Measurements from ENCODE around the genes PRKRIP1, ARMC10 and ORC5.

DNA sequence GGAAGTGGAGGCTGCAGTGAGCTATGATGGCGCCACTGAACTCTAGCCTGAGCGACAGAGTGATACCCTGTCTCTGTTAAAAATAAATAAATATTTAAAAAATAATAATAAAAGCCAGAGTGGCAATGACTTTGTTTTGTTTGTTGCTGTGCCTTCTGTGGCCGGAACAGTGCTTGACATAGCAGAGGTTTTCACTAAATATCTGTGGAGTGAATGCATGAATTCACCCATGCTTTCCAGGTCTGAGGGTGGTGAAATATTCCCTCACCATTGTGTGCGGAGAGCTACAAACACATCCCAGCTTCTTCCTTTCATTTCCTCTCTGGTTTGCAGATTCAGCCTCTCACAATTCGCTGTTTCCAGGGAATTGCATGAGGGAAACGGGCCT lies 48.1 kb upstream of the CUX1 start:
- RRBS = no CpG with 5 or more reads among the region's 6 CpGs

DNA sequence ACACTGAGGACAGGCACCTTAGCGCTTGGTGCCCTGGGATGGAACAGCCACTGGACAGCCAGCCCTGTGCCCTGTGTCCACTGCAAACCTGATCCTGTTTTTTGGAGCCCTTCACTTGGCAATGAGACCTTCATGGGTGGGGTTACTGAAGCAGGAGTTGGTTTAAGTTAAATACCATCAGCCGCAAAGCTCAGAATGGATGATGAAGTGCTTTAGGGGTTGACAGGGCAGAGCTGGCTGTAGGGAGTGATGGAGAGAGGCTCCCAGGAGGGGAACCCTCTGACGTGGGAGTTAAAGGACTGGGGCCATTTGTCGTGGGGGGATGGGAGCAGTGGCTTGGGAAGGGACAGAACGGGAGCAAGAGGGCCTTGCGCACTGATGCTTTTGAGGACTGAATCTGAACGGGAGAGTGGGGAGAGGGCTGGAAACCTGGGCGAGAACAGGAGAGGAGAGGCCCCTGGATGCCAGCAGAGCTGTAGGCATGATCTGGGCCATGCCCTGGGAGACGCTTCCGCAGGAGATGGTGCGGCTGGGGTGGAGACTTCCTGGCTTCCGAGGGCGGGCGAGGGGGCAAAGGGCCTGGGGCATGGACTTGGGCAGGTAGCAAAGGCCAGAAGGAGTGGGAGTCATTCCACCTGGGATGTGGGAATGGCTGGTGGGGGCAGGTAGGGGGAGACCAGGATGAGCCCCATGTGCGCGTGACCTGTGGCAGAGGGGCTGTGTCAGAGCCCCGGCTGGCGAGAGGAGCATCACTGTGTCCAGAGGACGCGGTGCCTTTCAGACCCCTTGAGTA lies 51.3 kb downstream of the CUX1 start:
- RRBS = no CpG with 5 or more reads among the region's 20 CpGs

GRCh38 chr7:101869998-101871060 lies 52.9 kb downstream of the CUX1 start:
- RRBS = 30% methylated on average over 3 of the region's 17 CpGs

DNA sequence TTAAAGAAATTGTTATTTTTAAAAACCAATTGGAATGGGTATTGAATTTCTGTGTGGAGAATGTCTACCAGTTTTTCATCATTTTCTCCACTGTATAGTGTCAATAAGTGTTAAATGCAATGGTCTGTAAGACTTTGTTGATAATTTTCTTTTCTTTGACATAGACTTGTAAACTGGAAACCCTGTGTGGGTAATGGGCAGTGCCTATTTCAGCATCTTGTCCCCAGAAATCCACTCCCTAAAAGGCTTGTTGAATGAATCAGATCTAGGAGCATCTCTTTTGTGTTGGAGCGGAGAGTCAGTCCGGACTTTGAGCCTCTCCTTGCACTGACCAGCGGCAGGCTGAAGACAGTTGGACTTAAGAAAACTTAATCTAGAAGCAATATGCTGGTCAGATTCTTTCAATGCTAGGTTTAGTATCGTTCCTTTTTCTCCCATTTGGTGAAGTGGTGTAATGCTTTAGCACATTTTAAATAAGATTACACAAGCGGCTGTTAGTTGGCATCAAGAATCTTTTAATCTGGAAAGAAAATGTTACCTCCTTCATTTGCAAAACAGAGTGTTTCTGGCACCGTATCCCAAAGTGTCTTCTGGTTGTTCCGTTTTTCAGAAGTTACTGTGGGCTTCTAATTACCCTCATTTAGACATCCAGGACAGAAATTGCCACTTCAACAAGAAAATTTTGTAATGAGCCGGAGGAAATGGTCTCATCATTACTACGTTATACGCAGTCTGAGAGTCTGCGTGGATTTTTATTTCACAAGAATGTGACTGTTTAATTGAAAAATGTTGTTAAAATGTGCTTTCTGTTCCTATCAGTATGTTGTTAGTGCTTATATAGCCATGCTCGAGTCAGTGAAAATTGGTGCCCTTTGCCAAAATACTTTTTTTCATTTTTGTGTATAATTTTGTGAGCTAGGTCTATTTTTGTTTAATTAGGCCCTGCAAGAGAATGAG lies 74.7 kb downstream of the CUX1 start:
- RRBS = no CpG with 5 or more reads among the region's 12 CpGs

- RRBS = no CpG with 5 or more reads among the region's 25 CpGs
Measured at GRCh38 chr7:101944143-101945324, 127.1 kb downstream of the CUX1 start.

- RRBS = no CpG with 5 or more reads among the region's 10 CpGs
Measured at GRCh38 chr7:102101802-102102113, 184.9 kb upstream of the SH2B2 start.

GRCh38 chr7:102125107-102125863 lies 161.4 kb upstream of the SH2B2 start:
- RRBS = no CpG with 5 or more reads among the region's 22 CpGs

- RRBS = 4% methylated on average over 31 of the region's 73 CpGs
Measured at GRCh38 chr7:102321228-102321861, 34.7 kb downstream of the SH2B2 start.

DNA sequence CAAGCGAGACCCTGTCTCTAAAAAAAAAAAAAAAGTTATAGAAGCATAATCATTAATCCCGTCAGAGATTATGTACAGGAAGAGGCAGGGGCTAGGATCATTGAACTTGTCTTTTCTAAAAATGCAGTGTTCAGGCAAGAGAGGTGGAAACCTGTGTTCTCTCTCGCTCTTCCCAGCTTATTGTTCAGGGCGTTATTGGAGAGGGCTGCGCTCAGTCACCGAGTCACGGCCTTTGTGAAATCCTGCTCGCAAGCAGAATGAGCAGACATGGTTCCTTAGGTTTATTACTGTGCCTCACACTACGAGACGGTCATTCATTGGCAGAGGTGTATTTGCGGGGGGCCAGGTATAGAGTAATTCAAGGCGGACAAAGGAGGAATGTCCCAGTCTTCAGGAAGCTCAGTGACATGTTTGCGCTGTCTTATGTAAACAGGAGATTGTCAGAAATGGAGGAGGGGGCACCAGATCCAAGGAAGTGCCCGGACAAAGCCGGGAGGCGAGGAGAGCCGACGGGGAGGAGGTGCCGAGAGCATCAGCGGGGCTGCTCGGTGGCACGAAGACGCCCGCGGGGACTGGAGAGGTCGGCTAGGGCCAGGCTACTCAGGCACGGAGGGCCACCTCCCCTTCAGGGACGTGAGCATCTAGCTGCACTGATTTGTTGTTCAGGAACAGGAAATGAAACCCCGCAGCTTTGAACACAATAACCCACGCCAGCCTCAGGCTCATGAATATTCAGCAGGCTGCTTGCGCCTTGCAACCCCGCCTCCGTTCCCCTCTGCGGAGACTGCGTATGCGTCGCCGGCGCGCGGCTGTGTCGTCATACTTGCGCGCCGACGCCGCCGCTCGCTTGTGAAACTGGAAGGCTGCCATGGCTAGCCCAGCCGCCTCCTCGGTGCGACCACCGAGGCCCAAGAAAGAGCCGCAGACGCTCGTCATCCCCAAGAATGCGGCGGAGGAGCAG lies at the start of gene PRKRIP1:
TSS of gene PRKRIP1 (plus strand) at position 820 of the 961 bp plus-strand sequence.
- RRBS = no CpG with 5 or more reads among the region's 58 CpGs

GRCh38 chr7:103074431-103075252 lies at the start of gene ARMC10:
TSS of gene ARMC10 (plus strand) at chr7:103075140.
- RRBS = 1% methylated on average over 25 of the region's 72 CpGs

DNA sequence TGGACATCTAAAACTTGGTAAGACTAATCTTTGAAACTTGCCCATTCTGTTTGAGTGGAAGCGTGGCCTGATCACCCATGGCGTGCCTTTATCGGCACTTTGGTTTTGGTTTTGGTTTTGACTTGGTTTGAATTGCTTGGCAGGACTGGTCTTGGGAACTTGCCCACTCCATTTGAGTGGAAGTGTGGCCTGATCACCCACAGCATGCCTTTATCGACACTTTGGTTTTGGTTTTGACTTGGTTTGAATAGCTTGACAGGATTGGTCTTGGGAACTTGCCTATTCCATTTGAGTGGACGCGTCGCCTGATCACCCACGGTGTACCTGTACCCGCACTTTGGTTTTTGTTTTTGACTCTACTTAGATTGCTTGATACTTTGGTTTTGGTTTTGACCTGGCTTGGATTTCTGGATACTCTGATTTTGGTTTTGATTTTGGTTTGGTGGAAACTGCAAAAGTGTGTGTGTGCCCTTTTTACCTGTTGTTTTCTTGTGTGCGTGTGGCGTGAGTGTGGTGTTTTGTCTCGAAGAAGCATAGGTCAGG lies 4.2 kb upstream of the NAPEPLD start:
- RRBS = no CpG with 5 or more reads among the region's 12 CpGs

- RRBS = 1% methylated on average over 13 of the region's 57 CpGs
Measured at GRCh38 chr7:104207379-104208405, at the start of gene ORC5. TSS of gene ORC5 (minus strand) at chr7:104208013.

DNA sequence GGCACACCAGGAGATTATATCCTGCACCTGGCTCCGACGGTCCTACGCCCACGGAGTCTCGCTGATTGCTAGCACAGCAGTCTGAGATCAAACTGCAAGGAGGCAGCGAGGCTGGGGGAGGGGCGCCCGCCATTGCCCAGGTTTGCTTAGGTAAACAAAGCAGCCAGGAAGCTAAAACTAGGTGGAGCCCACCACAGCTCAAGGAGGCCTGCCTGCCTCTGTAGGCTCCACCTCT lies 2.2 kb upstream of the ORC5 start:
- RRBS = no CpG with 5 or more reads among the region's 8 CpGs

DNA sequence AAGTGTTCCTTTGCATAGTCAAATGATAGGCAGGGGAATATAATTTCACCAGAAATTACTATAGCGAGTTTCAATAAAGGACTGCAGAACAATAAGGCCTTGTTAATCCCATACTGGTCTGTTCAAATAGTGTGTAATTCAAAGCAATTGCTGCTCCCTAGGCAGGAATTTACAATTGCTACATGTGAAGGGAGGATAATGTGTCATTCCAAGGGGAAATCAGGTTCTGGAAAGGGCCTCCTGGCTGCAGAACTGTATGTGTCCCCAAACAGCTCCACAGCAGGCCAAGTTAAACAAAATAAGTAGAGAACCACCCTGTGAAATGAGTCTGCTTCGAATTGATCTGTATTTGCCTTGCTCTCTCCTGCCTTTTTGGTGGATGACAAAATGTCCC lies 42.4 kb upstream of the KMT2E start:
- RRBS = no CpG with 5 or more reads among the region's 2 CpGs

DNA sequence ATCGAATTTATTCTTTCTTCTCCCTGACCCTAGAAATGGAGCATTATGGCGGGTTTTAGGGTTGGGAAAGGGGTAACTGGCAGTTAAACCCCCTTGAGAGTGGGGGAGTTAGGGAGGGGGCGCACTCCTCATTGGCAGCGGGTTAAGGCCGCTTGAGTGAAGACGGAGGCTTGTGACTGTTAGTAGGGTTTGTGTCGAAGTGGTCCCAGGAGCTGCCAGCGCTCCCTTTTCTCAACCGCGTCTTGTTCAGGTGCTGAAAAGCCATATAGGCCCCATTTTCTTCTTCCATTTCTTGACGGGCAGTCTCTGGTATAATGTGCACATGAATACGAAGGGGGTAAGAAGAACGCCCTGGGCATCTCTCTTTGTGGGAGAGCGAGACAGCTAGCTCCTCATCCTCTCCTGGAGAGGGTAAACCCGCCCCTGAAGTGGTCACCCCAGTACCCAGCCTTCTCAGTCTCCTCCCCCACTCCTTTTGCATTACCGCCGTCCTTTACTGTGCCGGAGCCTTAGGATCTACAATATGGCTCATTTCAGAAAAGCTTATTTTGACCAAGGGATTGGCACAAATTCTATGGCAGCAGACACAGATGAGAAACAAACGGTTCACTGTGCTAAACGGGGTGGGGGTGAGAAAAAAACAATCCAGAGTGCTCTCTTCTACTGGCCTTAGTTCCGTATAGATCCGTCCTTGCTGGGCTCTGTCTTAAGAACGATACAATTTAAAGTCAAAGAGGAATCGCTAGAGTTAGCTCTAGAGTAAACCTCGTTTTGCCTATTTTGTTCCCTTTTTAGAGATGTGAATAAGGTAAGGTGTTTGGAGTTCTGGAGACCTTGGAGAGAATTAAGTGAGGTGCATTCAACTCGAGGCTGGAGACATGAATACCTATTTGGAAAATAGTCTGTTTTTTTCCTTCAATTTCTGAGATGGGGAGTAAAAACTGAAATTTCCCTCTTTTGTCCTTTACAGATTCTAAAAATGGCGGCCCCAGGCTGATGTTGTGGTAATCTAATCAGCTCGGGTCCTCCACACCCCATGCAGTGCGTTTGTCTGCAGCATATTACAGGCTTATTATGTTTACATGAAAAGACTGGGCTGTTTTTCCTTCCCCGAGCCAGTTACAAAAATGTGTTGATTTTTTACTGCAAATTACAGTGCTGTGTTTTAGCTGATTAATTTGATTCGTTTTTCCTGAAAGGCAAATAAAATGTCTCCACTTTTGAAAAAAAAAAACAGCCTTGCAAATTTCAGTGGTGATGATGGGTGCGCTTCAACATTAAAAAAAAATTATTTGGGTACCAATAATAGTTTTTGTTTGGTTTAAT lies 1.2 kb downstream of the KMT2E start:
- RRBS = no CpG with 5 or more reads among the region's 32 CpGs

DNA sequence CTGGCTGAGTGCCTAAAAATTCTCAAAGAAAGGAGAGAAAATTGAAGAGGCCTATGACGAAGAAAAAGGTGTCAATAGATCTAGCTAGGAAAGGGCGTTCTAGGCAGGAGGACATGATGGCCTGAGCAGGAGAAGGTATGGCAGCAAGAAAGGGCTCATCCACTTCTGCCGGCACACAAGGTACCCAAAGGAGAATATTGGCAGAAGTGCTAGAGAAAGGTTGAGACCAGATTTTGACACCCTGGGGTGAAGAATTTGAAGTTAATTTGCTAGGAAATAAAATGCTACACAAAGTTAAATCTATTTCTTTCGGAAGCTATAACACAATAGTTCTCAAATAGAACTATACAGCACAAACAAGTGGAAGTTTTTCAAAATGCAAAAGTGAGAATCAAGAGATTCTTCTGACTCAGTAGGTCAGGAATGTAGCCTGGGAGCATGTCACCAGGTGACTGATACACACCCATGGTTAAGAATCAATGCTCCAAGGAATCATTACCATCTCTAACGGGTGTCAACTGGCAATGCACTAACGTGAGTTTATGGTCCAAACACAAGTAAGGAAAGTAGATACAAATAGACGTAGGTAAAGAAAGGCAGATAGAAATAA lies 170.7 kb downstream of the SRPK2 start:
- RRBS = no CpG with 5 or more reads among the region's 7 CpGs

- RRBS = no CpG with 5 or more reads among the region's 9 CpGs
Measured at GRCh38 chr7:105438919-105439471, 50.3 kb upstream of the SRPK2 start.

DNA sequence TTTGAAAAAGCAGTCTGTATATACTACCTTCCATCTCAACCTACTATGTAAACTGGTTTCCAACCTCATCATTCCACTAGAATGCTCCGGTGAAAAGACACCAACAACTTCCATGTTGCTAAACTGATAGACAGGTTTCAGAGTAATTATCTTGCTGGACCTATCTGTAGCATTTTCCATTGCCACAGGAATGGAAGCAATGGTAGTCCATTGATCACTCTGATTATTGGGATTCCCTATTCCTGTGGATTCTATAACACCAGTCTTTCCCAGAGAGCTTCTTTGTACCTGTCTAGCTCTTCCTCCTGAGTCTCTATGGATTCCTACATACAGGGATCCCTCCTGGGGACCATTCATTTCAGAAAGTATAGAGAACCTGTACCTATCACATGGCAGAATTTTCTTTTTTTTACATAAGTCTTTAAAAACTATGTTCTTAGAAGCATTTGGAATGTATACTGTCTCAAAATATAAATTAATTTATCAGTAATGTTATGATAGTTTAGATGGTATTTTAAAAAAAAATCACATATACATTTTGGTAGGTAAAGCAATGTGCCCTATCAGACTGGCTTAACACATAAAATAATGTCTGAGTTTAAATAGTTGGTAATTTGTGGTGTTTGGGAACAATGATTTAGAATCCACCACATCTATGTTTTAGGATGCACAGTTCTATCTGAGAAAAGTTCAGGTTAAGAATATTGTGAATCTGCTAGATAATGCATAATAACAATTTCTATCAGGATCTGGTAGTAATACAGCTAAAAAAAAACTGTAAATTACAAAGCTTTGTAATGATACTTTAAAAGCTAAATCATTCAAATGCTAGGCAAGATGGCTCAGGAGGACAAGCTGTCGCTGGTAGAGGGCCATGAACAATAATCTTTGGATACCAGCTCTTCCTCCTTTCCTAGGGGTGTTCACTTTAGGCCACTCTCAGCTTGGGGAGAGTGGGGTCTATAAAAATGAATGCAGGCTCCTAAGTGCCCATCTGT lies 22.7 kb downstream of the PUS7 start:
- RRBS = no CpG with 5 or more reads among the region's 2 CpGs

DNA sequence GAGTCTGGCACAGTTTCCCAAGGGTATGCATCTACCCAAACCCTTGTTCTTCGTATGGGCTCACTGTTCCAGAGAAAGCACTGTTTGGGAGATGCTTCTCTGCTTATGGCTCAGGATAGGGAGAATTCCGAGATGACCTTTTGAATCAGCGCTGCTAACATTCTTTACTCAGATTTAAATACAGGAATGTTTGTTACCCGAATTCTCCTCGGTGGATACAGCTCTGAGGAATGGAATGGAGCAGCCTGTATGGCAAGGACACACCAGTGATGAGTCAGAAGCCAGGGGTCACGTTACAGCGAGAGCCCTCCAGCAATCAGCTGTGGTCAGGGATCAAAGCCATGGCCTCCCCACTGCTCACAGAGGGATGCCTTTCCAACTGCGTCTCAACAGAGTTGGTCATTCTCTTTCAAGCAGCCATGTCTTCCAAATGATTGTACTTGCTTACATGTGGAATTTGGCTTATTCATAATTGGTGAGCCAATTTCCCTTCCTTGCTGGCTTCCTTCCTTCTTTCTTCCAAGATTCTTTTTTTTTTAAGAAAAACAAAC lies 100.4 kb downstream of the ATXN7L1 start:
- RRBS = no CpG with 5 or more reads among the region's 8 CpGs

Measured in aortic smooth muscle cell (primary cell).